Mesenchymal stem cell of the bone marrow (primary cell): ENCODE measurements around the gene POLR1A.

DNA sequence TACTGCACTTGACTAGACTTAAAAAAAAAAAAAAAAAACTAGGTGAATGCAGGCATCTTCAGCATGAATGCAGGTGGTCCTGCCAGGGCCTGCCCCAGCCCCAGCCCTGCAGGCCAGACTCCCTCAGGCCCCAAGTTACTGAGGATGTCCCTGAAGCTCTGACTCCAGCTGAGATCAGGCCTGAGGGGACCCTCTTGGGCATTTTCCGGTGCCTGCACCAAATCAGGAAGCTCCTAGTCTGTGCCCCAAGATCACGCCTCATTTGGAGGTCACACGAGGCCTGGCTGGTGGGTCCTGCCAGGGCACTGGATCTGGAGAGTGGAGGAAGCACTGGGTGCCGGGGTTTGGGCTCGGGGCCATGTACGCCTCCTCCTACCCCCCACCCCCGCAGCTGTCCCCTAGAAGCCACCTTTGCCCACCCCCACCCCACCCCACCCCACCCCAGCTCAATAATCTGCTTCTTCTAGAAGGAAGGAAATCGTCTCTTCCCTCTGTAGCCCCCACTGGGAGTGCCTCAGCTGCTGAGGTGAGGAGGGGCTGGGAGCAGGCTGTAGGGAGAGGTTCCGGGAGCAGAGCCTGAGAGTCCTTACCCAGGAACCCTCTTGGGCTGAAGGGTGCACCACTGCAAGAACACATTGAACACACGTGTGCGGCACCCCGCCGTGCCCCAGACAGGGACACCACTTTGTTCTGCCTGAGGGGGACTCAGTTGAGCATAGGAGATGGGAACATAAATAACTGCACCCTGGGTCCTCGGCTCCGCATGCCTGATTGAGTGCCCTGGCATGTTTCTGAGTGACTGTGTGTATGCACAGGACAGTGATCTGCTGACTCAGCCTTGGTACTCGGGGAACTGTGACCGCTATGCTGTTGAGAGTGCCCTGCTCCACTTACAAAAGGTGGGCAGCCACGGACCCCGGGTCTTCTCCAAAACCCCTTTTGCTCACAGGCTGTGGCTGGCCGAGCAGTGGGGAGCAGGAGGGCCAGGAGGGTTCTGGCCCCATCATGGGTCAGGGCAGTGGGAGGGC lies 16.4 kb downstream of the SH2D6 start:
- CAGE, long polyA plus RNA, result no peak

GRCh38 chr2:85596354-85597150 lies 1.0 kb downstream of the RNF181 start:
- CAGE, long polyA plus RNA, result no peak

DNA sequence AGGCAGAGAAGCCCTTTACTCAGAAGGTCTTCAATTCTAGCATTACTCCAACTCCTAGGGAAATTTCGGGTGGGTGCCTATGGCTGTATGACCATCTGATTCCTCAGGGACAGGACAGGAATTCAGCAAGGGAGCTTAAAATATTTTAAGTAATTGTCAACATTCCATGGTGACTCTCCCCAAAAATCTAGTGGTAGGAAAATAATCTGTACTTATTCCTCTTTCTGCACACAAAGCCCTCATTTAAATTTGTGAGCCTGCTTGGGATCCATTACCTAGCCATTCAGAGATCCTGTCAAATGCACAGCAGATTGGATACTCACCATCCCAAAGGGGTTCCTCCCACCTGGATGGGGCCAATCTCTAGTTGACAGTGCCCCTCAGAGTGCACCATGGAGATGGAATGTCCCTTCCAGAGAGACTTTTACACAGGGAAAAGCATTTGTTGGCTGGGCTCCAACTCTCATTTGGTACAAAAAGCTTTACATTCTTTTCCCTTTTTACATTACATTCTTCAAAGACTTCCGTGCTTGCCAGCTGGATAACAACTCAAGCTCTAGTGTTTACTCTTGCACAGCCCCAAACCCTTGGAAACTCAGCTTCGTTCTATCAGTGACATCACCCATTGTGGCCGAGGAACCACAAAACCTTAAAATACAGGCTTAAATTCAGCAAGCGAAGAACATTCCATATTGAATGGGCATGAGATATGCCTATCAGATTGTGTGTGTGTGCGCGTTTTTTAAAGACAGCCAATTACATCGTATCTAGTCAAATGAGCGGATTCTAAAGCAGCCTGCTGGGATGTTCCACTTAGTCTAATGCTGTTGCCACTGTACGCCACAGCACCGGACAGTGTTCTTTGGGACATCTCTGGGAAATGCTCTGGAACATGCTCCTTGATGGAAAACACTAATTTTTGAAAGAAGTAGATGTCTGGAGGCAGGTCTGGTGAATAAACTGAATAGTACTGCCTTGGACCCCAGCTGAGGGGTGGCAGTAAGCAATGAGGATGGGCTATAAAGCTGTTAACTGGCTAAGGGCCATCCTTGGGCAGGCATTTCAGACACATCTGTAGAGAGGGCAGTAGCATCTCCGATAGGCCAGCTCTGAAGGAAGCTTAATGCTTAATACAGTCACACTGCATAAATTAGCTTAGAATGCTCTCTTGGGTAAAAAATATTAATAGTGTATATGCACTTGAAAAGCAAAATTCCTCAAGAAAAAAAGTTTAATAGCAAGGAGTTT lies 3.4 kb upstream of the TMEM150A start:
- CAGE, long polyA plus RNA, result no peak

- CAGE, long polyA plus RNA, result no peak
These were observed 4.0 kb downstream of the C2orf68 start for GRCh38 chr2:85607769-85608390.

GRCh38 chr2:85663219-85663872 lies 4.7 kb downstream of the SFTPB start:
- CAGE, long polyA plus RNA, result no peak

DNA sequence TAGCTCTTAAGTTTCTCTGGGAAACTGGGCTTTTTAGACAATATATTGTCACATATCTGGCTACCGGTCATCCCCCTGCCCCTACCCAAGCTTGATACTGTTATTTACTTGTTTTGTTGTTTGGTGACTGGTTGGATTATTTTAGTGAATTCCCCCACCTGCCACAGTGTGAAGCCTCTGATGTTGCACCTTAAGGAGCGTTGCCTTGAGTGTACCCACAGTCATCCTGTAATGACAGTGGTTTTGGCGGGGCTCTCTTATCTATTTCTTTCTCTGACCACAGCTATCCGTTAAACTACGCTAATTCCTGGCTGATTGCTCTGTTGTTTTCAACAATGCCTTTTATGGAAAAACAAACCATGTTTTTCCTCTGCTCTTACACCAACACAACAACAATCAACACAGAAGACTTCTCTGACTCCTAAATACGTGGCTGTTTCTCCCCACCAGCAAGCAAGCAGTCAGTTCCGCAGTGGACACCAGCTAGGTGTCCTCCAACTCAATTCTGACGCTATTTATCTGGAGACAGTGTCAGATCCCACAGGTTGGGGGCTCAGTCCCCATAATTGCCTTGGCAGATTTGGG lies 10.9 kb downstream of the GNLY start:
- CAGE, long polyA plus RNA, result no peak

- CAGE, long polyA plus RNA, result no peak
These were observed 4.9 kb upstream of the ATOH8 start for GRCh38 chr2:85748508-85749659.

DNA sequence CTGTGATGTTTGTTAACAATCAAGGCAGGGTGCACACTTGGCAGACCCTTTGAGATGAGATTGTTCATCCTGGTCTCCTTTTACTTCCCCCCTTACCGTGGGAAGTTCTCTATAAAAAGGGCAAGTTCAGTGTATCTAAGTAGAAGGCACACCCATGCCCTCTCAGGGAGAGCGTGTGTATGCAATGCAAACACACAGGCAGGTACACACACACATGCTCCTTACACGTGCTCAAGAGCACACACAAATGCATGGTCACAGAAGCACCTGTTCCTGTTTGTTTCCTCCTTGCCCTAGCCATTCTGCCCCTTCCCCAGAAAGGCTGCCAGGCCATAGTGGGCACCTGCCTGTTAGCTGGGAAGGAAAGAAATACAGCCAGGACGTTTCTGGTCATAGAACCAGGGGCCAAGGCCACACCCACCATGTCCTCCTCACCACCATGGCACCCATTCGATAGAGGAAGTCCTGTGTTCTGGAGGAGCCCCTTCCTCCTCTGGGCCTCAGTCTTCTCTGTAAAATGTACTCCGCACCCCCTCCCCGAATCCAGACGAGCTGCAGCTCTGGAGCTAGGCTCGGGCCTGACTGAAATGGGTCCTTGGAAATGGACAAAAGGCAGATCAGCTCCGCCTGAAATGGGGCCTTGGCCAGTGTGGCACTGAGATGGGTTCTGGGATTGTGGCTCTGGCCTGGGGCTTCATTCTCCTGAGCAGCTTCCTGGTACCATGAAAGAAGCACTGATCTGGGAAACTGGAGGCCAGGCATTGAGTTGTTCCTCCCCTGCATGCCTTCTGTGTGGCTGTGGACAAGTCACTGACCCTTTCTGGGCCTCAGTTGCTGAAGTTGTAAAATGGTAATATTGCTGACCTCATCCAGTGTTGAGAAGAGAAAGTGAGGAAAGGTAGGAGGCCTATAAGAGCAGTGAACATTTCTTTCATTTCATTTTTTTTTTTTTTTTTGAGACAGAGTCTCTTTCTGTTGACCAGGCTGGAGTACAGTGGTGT lies 3.4 kb downstream of the ATOH8 start:
- CAGE, long polyA plus RNA, result no peak

DNA sequence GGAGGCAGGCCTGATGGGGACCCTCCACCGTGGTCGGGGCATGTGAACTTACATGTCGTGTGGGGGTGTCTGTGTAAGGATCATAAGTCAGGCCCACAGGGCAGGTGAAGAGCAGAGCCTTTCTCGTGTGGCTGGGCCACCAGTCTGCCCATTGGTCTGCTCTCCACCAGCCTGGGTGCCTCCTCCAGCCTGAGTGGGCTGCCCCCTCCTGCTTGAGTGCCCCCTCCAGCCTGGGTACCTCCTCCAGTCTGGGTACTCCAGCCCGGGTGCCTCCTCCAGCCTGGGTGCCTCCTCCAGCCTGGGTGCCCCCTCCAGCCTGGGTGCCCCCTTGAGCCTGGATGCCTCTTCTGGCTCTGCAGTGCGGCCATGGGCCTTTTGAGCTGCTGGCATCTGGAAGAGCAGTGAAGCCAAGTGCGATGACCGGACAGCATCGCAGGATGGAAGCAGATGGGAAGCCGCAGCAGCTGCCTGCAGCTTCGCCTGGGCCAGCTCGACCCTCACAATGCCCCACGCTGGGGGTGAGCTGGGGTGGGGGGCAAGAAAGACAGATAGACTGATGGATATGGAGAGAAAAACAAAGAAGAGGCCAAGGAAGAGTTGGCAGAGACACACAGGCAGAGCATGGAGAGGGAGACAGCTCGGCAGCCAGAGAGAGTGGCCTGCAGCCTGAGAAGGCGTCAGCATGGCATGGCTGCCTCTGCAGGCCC lies 25.1 kb downstream of the ATOH8 start:
- CAGE, long polyA plus RNA, result no peak

DNA sequence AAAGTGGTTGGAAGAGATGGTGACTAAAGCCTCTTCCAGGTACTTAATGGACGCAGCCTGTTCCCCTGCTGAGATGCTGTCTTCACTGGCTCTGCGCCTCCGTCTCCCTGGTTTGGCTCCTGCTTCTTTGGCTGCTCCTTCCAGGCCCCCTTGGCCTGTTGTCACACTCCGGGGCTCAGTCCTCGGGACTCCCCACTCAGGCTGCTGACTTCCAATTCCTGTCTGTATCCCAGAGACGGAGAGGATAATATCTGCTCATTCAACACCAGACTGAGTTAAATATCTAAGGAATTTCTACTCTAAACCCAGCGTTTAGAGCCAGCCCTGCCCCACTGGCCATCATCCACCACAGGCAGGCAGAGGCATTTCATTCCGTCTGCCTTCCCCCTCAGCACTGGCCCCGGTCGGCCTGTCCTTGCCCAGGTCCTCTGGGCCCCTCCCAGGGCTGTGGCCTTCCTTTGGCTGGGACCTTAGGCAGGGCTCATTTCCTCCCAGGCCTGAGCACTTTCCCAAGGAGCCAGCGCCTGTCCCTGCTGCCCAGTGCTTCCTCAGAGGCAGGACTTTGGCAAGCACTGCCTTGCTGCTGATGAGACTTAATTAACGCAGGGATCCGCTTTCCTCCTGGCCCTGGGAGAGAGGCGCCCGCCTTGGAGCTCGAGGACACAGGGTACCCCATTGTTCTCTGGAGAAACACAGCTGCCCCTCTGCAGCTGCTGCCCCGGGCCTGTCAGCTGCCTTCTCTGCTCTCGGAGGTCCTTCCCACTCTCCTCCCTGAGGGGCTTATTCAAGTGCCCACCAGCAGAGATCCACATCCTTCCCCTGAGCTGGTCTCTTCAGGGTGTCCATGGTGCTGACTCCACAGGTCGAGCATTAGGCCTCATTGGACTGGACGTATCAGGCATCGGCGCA lies 42.7 kb downstream of the ATOH8 start:
- CAGE, long polyA plus RNA, result no peak

DNA sequence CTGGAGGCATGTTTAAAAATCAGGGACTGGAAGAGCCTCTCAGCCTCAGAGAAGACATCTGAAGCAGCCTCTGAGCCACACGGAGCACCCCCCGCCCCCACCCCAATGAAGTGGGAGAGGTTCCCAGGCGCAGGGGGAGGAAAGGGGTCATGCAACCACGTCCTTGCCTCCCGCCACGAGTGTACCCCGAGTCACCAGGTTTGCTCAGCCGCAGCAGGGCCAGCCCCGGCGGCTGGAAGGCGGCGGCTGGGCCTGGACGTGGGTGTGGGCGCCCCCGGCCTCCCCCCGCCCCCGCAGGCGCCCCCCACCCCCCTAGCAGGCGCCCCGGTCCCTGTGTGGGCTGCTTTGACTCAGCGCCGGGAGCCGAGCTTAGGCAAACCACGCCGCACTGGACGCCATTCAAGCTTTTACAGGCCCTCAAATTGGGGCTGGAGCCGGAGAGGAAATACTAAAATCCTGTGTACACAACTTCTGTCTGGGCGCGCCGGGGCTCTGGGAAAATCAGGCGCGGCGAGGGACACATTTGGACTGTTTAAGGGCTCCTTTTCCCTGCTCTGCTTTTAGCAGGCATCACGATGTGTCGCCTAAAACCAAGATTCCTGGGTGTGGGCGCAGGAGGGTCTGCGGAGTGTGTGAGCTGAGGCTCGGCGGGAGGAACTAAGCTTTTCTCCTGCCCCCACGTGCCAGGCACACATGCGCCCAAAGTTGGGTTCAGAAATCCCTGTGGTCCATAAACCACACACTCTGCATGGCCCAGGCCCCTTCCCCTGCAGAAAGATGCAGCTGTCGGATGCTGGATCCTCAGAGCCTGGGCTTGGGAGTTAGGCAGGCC lies 57.5 kb downstream of the ATOH8 start:
- CAGE, long polyA plus RNA, result no peak

DNA sequence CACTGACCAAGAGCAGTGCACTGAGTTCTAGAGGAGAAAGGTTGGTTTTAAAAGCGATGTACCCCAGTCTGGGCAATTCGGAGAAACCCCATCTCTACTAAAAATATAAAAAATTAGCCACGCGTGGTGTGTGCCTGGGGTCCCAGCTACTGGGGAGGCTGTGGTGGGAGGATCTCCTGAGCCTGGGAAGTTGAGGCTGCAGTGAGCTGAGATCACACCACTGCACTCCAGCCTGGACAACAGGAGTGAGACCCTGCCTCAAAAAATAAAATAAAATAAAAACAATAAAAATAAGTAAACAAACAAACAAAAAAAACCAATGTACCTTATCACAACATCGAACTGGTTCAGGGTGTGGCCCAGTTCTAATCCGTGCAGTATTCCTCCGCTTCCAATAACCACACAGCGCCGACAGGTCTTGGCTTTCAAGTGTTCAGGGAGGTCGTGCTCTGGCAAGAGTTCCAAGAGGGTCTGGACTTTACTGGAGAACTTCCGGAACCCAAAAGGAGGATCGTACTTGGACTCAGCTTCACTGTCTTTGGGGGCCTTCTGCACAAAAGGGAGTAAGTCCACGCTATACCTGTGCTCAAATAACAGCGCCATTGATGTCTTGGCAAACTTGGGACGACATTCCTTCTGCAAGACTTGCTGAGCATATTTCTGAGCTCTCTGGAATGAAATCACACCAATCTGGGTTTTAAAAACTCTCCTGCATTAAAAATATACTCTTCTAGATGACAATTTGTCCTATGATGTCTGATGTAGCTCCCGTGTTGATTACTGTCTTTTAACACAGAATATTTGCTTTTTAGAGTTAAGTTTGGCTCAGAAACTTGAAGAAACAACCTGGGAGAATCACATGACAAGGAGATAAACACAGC lies 41.0 kb downstream of the ST3GAL5 start:
- CAGE, long polyA plus RNA, result no peak

DNA sequence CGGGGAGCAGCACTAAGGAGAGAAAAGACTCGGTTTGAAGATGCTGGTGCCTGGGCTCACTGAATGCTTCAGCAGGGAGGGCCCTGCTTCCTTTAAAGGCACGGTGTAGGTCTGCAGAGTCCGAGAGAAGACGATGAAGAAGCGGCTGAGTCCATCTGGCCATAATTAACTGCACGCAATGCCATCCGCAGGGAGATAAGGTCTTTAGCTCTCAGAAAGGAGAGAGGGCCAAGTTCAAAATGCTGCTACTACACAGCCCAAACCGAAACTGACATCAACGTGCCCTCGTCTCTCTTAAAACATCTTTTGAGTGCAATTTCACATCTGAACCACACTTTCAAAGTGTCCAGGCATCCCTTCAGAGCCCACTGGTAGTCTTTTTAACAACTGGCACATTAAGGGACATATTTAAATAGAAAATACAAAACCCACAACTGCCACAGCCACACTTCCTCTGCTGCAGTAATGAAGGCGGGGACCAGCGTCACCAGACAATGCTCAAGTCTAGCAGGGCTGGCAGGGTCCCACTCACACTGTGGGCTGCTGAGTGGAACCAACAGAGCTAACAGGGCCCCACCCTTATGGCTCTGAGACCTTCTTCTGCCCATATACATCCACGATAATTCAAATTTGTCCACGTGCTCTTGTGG lies 35.8 kb downstream of the ST3GAL5 start:
- CAGE, long polyA plus RNA, result no peak

DNA sequence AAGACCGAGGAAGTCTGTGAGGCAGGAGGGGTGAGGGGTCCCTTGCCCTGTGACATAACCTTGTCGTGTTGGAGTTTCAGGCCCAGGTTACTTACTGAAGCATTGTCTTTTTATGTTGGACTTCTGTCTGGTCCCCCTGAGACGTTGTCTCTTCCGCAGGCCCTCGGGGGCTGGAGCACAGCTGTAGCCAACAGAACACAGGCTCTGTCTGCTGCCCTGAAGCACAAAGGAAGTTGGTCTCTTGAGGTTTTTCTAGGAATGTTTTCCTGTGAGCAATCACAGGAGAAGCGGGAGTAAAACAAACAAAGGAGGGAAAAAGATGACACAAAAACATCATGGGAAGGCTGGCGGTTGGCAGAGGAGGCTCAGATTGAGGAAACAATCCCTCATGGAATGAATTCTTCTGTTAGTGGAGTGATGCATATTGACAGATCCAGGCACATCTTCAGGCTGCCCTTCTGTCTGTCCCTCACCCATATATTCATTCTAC lies 5.0 kb upstream of the ST3GAL5 start:
- CAGE, long polyA plus RNA, result no peak

DNA sequence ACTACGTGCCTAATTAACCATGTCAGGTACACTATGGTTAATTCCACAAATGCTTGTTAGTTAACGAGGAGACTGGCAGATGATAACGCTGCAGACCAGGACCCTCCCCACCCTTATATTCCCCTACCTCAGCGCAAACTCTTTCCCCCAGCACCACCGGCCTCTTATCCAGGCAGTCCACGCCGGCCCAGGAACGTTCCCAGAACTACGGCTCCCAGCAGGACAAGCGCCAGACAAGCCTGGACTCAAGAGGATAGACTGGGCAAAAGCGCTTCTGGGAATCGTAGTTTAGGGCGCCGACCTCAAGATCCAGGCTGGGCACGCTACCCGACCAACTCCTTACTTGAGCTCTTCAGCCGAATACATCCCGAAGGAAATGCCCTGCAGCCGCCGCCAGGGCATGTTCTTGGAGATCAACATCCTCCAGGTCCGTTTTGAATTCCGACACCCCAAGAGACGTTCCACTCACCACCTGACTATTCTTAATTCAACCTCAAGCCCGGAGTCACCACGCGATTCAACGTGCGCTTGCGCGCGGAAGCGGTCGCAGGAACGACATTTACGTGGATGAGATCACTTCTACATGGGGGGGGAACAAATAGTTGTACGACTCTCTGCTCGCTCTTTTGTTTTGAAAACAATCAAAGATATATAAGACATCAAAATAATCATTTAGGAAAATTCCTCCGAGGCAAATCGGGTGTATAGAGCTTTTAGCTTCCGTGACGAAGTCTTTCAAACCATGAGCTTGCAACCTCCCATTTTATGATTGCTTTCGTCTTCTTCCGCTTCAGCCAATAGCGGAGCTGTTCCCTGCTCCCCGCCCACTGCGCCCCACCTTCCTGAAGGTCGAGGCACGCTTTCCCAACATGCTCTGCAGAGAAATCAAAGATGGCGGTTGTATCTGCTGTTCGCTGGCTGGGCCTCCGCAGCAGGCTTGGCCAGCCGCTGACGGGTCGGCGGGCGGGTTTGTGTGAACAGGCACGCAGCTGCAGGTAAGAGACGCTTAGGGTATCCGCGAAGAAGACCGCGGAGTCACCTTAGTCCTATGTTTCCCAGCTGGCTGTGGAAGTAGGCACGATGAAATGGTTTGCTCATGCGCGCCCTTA lies at the start of gene POLR1A:
Gene POLR1A (minus strand): TSS at position 530 of the 1,109 bp plus-strand sequence.
- CAGE, long polyA plus RNA, result no peak

DNA sequence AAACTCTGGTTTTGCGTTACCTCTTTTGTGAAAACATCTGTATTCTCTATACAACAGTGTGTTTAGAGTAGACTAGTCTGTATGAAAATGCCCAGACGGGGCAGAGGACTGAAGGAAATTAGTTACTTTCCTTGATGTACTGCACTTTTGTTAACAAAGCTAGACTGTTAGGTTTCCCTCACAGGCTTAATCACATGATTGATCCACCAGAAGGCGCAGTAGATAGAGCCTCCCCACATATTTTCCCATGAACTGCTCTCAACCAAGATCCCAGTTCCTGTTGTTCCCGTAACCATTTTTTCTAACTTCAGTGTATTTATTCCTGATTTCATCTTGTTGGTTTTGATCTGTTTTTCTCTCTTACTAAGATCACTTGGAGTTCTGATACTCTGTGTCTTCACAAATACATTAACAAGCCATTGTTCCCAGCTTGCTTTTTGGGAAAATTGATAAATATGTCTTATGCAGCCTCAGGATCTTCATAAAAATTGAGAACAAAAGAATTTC lies 2.7 kb downstream of the MRPL35 start:
- CAGE, long polyA plus RNA, result no peak

DNA sequence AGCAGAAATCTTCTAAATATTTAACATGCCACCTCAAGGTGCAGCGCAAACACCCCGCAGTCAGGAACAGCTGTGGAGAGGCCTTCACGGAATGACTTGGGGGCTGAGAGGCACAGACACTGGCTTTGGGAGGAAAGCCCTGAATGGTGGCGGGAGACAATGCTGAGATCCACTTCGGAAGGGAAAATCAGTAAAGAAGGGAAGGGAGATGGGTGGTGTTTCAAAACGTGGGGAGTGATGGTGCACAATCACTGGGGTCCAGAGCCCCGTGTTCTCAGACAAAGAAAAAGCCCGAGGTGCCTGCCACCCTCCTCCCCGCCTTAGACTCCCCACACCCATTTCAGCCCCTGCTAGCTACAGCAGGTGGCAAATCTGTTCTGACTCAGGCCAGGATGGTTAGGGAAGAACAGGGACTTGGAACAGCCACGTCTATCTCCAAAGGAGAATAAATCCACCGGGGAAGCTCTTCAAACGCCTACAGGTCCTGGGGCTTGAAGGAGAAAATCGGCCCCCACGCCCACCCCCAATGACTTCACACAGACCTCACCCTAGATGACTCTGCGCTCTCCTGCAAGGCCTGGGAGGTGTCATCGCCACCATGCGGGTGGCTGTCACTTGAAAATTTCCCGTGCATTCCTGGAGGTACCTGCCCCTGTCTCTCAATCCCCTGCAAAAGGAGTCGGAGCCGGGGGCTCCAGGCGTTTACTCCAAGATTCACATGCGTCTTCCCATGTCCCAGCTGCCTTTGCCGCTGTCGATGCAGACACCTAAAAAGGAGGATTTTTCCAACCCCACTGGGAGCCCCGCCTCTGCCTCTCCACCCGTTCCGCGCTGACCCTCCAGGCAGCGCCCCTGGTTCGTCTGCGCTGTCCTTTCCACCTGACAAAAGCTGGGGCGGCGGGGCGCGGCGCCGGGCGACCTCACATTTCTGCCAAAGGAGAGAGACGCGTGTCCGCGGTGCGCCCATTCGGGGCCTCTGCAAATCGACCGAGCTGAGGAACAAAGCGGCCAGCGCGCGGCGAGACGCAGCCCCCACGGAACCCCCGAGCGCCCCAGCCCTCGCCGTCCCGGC lies 915 bp downstream of the REEP1 start:
- CAGE, long polyA plus RNA, result no peak

DNA sequence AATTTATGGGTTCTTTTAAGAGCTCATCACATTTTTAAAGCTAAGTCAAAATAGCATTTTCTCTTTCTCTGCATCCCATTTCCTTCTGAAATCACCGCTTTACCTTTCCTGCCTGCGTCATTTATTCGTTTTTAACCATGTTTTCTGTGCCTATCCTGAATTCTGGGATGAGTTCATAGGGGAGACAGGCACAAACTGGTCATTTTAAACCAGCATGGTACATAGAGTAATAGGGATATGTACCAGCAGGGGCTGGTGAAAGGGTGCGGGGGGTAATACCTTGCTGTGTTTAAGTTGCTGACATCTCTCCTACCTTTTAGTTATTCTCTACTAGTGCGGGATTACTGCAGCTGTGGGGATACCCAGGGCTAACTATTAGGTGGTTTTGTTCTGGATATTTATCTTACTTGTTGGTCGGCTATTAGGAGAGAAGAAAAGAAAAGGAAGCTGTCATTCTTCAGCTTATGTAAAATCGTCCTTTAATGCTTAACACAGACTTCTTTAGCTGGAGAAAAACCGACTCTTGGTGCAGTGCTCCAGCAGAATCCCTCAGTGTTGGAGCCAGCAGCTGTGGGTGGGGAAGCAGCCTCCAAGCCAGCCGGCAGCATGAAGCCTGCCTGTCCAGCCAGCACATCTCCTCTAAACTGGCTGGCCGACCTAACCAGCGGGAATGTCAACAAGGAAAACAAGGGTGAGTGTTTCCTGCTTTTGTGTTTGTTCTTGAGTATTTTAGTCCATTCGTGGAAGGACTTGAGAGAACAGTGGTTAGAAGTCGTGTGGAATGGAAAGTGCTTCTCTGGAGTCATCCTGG lies 38.7 kb downstream of the KDM3A start:
- CAGE, long polyA plus RNA, result no peak

GRCh38 chr2:86753081-86753743 lies 33.1 kb downstream of the RMND5A start:
- CAGE, long polyA plus RNA, result no peak

GRCh38 chr2:86776988-86777378 lies 13.7 kb downstream of the CD8A start:
- CAGE, long polyA plus RNA, result no peak